RPMI7951 (cell line): Measurements from ENCODE around the genes SRBD1 and EPAS1.

DNA sequence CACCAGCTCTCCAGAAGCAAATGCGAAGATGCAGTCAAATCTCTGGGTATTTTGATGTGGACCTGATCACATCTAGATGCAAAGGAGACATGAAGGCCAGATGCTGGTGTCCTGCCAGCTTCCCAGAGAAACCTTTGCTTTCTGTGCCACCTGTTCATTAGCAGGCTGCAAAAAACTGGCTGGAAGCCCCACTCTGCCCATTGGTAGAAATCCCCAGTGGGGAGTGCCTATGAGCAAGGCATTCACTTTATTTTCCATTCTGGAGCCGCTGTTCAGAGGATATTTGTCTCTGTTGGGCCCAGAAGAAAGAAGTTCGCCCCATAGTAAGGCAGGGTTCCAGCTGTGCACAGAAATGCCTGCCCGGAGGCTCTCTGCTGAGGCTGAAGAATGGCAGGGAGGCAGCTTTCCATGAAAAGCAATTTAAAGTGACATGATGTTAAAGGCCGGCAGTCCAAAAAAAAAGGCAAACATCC lies 264.9 kb upstream of the SIX2 start:
- RAMPAGE, long total RNA = no peak

DNA sequence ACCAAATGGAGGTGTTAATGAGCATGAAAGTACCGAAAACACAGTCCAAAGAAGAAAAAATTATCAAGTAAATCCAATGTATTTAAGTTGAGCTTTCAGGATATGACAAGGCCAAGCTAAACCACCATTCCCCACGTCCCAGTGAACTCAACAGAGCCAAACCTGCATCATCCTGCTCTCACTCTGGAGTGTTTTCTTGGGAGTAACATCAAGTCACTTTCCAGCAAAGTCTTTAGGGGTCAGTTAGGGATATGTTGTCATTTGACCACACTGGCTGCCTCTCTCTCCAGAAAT lies 140.6 kb downstream of the SRBD1 start:
- RAMPAGE, long total RNA = no peak

DNA sequence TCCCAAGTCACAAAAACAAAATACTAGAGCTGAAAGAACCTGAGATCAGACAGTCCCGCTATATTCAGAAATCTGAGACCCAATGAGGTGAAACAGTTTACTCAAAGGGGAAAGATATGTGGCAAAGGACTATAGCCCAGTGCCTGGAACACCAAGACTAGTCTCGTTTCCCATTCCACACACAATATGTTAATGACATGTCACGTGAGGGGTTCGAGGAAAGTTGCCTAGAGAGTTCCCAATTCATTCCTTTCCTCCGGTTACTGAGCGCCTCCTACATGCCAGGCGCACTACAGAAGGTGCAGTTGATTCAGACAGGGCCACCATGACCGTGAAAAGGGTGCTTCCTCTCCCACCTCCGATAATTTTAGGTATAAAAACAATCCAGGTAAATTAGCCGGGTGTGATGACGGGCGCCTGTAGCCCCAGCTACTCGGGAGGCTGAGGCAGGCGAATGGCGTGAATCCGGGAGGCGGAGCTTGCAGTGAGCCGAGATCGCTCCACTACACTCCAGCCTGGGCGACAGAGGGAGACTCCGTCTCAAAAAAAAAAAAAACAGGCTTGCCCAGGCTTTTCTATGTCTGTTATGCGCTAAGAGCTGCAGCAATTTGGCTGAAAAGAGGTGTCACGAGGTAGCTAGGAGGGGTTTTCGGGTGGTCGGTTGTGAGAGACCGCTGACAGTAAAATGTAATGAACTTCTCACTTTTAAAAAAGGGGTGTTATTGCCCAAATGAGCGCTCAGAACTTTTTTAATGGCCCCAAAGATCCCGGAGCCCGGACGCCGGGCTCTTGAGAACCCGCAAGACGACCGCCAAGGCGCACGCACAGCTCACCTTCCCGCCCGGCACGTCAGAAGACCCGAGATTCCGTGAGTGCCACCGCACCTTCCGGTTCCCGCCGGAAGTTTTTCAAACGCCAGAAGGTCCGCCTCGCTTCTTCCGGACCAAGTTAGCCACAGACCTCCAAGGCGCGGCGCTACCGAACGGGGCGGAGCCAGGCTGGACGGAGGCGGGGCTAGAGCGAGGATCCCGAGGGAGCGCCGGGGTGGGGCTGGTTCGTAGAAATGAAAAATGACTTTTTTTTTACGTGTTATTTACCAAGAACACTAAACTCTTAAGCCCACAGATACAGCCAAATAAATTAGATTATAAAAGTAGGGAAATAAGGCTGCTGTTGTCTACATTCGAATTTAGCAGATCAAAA lies at the start of gene SRBD1:
SRBD1 (minus strand) TSS at position 882 of the 1,203 bp plus-strand sequence.
- RAMPAGE, long total RNA = start-site peak on the minus strand centred at position 880 of the sequence, 40 bp wide, 113 and 35 reads in 2 replicates

DNA sequence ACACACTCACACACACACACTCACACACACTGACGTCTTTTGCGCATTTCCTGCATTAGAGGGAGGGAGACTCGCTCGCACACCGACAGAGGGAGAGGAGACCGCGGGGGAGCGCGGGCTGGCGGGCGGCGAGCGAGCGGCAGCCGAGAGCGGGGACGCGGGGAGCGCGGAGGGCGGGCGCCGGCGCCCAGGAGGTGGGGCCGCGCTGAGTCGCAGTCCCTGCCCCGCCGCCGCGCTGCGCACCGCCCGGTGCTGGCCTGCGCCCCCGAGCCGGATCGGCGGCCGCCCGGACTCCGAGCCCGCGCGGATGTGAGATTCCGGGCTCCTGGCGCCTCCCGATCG lies 437 bp upstream of the PRKCE start:
- RAMPAGE, long total RNA = no peak

GRCh38 chr2:45888844-45889639 lies 237.6 kb downstream of the PRKCE start:
- RAMPAGE, long total RNA = no peak

DNA sequence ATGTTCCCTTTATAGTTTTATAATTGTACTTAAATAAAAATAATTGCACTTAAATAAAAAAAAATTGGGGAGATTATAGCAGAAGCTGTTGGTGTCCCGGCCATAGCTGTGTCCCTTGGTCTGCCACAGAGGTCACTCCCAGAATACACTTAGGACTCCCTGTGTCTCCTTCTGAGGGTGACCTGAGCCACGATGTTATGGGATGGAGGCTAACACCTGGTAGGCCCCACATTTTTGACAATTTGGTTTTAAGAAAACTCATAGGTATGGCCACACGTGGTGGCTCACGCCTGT lies 285.6 kb downstream of the PRKCE start:
- RAMPAGE, long total RNA = no peak

DNA sequence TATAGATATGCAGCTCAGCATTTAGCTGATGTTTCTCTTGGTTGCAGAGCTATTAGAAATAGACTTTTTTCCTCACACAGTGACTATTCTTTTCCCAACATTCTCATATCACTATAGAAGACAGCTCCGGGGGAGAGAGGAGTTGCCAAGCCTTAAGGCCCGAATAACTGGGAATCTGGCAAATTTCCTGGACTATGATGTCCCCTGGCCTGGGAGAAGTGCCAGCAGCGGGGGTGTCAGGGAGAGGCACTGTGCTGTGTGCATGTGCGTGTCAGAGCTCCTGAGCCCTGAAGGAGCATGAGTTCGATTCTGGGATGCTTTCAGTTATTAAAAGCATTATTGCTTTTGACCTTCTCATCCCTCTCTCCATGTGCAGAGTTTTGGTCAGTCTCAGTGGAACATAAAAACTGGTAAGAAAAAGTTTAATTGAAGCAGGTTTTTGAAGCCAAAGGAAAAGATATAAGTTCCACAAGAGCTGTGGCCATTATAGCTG lies 311.1 kb downstream of the PRKCE start:
- RAMPAGE, long total RNA = no peak

DNA sequence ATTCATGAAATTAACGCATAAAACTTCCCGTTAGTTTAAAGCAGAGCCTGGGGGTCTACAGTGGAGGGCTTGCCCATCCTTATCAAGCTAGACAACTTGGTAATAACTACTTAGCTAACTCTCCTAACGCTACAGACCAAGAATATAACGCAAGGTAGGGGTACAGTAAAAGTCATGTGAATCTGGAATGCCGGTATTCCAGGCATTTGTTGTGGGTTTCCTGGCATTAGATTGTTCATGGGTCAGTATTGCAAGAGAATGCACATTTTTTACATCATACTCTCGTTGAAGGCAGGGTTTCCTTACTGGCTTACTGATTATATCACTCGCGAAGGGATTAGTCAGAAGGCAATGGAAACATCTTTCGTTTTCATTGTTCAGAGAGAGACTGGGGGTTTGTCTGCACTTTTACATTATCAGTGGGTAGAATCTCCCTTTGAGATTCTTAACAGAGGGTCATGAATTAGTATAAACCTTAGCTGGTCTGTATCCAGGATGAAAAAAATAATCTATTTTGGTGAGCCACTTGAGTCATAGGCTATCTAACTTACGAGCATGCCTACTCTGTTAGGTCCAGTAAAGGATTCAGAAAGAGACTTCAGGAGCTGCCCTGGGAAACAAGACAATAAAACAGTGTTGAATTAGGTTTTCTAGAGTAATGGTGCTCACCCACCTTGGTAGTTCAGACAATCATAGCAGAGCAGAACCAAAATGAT lies 229.4 kb upstream of the EPAS1 start:
- RAMPAGE, long total RNA = no peak

DNA sequence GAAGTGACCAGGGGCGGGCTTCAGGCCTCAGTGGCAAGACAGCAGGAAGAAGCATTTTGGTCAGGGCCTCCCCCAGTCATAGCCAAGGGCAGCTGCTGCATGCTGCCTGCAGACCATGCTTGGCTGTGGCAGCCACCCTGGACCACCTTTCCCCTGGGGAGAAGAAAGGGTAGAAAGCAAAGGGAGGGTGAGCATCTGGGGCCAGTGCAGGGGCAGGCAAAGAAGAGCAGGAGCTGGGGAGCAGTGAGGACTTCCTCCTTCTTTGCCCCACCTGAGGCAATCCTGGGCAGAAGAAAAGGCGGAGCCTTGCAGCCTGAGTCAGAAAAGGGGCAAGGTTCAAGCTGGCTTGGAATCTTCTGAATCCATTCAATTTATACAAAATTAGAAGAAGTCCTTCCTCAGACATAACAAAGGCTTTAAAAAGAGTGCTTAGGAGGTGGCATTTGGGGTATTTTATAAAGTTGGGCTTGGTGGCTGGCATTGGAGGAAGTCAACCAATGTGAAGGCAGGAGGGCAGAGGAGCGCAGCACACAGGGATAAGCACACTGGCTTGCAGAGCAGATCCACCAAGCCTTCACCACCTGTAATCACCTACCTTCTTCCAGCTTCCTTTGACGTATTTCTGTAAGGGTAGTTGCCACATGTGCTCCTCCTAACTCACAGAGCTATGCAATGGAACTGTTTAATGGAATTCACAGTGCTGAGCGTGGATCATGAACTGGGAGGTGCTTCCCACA lies 154.5 kb upstream of the EPAS1 start:
- RAMPAGE, long total RNA = no peak

DNA sequence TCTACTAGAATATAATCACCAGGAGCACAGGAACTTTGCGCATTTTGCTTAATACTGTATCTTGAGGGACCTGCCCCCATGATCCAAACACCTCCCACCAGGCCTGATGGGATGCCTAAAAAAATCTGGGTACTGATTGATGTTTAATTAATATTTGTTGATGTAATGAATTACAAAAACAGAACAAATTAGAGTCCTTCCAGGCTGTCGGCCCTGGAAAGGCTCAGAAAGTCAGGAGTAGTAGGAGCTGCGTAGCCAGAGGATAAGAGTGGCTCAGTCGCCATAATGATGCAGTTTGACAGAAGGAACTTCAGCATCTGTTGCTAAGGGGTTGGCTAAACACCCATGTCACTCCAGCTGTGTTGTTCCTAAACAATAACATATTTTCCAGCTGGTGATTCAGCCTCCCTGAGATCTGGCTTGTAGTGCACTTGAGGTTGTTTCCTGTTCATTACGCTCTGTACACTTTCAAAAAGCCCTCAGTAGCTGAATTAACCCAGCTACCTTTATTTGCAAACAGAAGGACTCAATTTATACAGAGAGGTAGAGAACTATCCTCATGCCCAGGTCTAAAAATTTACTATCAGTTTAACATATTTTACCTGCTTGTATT lies 39.8 kb upstream of the EPAS1 start:
- RAMPAGE, long total RNA = no peak

- RAMPAGE, long total RNA = no peak
Observed at GRCh38 chr2:46297249-46298232, at the start of gene EPAS1. Gene EPAS1 (plus strand): TSS chr2:46297407.

DNA sequence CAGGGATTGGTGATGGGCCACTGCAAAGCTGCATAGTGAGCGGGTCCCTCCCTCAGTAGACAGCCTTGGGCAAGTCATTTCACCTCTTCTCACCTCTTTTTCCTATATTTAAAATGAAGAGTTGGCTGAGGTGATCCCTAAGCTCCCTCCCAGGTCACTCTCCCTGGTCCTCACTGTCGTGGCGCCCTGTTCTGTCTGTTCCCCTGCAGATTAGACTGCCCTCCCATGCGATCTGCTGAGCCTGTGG lies 78.1 kb downstream of the EPAS1 start:
- RAMPAGE, long total RNA = no peak

DNA sequence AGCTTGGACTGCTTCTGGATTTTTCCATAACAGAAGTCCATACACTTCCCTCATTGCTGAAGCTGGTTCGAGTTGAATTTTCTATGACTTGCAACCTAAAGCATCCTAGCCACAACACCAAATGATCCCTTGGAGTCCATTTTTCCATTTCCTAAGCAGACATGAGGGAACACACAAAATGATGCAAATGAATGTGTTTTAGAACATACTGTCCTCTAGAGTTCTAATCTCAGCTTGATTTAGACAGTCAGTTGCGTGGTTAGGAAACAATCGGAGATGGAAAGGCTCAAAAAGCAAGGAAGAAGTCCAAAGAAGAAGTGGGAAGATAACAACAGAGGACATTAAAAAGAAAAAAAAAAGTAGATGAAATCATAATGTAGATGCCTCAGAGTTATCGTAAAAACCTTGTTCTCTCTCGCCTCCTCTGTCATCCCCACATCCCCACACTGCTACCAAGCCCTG lies 4.6 kb upstream of the RHOQ start:
- RAMPAGE, long total RNA = no peak

DNA sequence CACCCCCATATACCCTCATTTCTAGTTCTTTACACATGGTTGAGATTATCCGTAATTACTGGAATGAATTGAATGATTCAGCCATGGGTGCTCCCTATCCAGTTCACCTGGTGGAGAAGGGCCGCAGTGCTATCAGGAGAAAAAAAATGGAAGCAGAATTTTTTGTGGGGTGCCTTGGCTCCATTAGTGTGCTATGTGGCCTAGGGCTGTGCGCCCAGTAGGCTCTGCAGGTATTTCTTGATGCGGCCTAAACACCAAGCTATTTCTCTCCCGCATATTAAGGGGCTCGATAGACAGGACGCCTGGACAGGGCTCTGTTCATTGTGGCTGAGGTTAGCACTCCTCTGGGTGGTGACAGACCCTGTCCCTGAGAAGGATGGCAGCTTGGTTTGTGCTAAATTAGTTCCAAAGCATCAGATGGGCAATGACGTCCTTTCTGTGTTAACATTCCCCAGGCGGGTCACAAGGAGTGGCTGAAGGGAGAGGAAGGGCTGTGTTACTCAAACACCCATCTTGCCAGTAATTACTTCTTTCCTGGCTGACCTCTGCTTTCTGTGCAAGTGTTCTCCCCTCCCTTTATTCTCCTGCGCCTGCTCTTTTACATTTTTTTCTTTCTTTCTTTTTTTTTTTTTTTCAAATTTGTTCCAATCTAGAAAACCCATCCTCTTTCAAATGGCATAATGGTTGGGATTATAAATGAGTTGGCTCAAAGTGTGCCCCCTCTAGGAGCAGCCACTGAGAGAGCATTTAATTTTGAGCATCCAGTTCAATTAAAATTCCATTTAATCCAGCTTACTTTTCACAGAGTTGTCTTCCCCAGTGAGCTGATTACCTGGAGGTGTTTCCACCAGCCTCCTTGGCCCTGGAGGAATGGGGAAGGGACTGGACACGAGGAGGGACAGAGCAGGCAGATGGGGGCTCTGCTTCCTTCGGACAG lies 12.1 kb upstream of the ATP6V1E2 start:
- RAMPAGE, long total RNA = no peak

GRCh38 chr2:46706353-46707041 lies 7.4 kb downstream of the SOCS5 start:
- RAMPAGE, long total RNA = no peak

GRCh38 chr2:46850651-46851251 lies 64.9 kb downstream of the MCFD2 start:
- RAMPAGE, long total RNA = no peak

GRCh38 chr2:46913467-46913843 lies 2.2 kb downstream of the MCFD2 start:
- RAMPAGE, long total RNA = no peak

DNA sequence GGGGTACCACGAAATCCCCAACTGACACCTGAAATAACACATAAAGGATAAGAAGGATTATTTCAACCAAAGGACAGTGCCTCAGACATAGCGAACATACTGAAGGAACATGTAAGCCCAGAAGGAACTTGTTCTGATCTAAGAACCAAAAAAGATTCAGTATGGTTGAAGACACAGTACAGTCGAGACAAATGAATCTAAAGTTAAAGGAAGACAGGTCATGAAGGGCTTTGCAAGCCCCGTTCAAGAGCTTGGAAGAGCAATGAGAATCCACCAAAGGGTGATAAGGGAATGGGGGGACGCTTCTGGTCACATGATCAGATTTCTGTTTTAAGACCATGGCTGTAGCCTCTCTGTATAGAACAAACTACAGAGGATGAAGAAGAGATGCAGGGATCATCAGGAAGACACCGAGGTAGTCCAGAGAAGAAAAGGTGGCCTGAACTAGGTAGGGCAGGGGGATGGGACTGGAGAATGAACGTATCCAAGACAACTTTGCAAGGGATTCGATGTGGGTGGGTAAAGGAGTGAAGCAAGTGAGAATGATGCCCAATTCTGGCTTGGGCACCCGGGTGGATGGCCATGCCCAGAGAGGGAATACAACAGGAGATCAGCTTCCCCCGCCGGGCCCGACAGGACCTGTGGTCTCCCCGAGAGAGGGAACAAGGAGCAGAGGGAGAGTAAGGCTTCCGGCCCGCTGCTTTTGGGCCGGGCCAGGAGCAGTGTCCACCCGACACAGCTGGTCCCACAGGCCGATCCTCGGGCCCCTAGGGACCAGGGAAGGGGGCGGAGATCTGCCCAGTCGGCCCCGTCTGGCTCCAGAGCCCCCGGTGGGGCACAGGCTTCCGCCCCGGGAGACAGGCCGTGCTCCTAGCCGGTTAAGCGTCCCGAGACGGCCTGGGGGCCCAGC lies 644 bp downstream of the MCFD2 start:
- RAMPAGE, long total RNA = no peak

DNA sequence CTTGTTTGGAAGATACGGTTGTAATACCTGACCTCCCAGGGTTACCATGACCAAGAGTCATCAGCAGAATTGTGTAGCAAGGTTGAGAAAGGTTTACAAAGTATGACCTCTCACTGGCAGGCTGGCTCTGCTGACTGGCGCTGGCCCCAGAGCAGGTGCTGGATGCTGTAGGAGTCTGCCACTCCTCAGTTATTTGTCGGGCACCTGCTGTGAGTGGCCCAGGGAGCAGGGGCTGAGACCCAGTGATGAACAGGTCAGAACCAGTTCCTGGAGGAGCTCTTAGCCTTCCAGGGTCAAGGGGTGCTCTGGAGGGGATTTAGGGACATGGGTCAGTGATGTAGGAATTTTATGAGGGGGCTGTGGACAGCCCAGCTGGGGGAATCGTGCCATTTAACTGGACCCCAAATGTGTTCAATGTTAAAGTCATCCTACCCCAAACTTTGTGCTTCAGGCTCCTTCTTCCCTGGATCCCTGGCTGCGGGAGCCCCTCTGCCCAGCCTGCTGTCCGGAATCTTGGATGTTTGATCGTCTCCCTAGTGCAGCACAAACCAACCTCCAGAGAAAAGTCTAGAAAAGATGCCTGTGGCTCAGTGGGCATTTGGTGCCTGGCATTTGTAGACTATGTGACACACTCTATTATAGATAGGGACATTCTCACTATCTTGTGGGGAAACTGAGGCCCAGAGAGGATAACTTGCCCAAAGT lies 16.4 kb downstream of the TTC7A start:
- RAMPAGE, long total RNA = no peak

DNA sequence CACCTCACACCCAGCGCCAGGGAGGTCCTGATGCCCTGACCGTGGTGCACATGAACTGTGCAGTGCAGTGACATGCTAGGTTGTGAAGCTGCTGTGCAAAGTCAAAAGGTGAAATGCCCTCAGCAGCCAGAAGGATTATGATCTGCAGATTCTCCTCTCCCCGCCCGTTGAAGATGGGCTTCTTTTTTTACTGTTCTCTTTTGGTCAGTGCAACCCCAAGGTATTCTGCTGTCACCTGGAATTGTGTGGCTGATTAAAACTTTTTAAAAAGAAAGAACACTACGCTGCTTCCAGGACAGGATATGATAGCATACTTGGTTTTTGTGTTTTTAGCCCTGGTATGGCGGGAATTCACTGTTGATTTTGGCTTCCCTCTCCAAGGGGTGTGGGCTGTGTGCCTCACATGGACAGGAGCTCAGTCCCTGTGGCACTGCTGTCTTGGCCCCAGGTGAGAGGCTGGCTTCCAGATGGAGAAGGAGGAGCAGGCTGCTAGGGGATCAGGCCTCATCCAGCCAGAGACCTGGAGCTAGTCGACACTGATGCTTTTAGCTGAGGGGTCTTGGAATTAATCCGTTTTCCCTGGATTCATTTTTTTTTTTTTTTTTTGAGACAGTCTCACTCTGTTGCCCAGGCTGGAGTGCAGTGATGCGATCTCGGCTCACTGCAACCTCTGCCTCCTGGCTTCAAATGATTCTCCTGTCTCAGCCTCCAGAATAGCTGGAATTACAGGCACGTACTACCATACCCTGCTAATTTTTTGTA lies 24.1 kb downstream of the TTC7A start:
- RAMPAGE, long total RNA = no peak